Neural progenitor cell (in vitro differentiated cells): ENCODE data around the gene CAPN5.

- RAMPAGE, long total RNA: no peak
These were observed 29.9 kb downstream of the THAP12 start for GRCh38 chr11:76351055-76351438.

DNA sequence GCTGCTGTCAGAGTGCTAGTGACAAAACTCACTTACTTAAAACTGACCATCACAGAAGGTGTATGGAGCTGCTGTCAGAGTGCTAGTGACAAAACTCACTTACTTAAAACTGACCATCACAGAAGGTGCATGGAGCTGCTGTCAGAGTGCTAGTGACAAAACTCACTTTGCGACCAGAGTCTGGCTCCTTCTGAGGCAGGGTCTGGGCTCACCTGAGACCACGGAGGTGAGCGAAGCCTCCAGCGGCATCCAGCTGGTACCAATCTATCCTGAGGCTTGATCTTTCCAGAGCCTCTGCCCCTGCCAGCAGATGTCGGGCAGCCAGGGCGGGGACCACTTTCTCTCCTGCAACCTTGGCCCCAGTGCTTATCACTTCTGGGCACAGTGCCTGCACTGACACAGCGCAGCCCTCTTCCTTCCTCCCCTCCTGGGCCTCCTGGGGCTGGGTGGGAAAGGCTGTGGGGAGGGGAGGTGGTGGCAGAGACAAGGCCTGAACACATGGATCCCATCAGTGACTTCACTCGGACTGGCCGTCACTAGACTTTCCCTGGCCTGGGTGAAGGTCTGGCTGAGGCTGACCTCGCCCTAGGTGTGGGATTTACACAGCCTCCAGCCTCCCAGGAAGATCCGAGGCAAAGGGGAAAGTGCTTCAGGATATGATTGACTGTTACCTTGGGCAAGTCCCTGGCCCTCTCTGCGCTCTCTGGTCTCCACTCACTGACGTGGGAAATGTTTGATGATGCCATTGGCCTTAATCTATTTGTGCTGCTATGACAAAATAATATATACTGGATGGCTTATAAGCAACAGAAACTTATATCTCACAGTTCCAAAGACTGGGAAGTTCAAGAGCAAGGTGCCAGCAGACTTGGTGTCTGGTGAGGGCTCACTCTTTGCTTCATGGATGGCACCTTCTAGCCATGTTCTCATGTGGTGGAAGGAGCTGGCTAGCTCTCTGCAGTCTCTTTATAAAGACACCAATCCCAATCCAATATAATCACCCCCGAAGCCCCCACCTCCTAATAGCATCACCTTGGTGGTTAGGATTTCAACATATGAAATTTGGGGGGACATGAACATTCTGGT lies 68.0 kb downstream of the LRRC32 start:
- RAMPAGE, long total RNA: no peak

DNA sequence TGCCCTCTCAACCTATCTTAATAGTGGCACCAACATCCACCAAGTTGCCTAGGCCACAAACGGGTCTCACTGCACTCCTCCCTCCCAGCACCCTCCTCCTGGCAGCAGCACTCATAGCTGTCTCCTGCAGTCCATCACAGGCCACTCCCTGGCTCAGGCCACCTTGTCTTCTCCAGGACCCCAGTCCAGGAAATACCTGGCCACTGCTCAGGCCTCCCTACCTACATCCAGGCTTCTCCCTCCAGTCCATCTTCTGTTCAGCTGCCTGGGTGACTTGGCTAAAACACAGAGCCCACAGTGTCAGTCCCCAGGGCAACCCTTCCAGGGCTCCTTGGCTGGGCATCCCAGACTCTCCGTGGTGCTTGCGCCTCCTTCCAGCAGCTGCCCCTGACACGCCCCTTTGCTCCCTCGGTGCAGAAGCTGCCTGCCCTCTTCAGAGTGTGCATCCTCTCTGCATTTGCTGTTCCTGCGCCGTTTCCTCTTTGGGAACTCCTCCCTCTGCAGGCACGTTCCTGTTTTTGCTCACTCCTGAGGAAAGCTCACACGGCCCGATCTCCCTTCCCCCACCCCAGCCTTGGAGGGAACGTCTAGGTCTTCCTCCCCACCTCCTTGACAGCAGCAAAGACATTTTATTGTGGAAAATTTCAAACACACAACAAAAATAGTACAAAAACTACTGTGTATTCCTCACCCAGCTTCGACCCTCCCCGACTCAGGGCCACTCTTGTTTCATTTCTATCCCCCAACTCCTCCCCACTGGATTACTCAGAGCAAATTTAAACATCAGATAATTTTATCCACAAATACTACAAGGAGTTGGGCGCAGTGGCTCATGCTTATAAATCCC lies 40.4 kb downstream of the LRRC32 start:
- RAMPAGE, long total RNA: no peak

DNA sequence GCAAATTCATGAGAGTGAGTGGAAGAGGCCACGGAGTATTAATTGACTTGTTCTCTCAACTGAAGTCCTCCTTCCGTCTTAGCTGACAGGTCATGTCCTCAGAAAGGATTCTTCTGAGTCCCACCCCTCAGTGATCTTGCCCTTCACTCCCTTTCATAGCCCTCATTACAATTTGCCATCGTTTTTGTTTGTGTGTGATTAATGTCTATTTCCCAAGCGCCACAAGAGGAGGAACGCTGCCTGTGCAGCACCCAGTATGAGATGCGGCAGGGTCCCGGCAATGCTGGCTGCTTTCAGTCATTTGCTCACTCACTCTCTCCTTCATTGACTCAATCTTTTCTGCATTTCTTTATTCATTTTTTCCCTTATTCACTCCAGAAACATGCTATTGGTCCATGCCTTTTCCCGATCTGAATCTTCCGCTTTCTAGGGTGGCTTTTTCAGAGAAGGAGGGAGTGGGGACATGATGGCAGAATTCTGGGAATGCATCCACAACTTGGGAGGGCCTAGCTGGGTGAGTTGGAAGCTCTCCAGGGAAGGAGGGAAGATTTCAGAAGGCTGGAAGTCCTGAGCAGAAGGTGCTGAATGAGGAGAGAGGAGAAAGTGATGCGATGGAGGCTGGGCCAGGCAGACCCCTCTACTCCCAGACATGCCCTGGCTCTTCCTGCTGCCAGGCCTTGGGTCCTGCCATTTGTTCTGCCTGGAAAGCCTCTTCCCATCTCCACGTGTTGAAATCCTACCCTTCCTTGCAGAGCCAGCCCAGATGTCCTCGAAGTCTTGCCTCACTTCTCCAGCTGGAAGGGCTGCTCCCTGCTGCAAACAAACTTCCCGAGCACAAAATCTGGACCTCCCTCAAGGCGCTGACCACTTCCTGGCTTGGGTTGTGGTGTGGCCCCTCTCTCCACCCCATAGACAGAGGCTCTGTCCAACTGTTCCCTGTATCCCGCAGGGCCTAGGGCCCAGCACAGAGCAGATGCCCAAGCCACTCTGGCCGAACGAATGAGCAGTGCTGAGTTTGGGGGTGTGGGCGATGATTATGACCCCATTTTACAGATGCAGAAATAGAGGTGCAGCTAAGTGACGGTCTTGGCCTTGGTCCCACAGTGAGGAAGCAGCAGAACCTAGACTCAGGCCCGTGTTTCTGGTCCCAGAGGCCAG lies 16.9 kb downstream of the LRRC32 start:
- RAMPAGE, long total RNA: no peak

DNA sequence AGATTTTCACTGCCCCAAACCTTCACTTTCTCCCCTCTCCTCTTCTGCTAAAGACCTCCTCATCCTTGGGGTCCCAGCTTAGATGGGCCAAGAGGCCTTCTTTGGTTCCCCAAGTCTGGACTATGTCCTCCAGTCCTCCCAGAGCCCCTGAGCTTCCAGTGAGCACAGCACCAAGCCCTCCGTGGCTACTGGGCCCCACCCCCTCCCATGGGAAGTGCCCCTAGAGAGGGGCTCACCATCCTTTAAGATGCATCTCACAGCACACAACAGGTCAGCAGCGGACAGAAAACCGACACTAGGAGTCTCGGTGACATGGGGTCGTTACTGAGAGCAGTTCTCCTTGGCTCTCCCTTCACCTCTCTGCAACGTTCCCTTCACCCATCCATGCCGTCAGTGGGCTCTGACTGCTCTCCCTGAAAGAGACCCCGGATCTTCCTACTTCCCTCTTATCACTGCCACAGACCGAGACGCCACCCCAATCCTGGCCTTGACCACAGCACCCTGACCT lies 2.6 kb downstream of the LRRC32 start:
- RAMPAGE, long total RNA: no peak

DNA sequence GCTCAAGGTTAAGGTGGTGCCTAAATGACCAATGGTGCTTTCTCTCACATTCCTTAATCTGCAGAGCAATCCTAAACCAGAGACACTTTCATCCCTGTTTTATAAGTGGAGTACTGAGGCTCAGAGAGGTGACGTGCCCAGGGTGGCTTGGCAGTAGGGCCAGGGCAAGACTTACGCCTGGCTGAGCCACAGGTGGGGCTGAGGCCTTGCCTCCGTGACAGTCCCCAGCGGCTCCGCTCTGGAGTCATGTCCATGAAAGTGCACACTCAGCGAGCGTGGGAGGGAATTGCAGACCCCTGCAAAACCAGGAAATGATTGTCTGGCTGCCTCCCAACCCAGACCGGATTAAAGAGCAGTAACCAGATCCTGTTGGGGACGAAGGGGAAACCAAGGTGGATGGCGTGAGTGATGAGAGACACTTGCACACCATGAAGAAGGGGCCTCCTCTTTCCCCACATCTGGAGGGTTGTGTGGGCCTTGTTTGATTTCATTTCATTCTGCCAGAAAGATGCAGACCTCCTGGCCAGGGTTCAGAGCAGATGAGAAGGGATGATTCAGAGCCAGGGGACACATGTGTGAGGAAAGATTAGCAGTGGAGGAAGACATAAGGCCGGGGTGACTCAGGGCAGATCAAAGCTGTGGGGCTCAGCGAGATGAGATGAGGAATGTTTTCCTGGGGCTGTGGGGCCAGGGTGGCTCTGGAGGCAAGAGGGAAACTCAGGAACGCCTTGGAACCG lies 29.7 kb upstream of the LRRC32 start:
- RAMPAGE, long total RNA: no peak

- RAMPAGE, long total RNA: no peak
These were observed 38.4 kb upstream of the TSKU start for GRCh38 chr11:76744699-76745217.

DNA sequence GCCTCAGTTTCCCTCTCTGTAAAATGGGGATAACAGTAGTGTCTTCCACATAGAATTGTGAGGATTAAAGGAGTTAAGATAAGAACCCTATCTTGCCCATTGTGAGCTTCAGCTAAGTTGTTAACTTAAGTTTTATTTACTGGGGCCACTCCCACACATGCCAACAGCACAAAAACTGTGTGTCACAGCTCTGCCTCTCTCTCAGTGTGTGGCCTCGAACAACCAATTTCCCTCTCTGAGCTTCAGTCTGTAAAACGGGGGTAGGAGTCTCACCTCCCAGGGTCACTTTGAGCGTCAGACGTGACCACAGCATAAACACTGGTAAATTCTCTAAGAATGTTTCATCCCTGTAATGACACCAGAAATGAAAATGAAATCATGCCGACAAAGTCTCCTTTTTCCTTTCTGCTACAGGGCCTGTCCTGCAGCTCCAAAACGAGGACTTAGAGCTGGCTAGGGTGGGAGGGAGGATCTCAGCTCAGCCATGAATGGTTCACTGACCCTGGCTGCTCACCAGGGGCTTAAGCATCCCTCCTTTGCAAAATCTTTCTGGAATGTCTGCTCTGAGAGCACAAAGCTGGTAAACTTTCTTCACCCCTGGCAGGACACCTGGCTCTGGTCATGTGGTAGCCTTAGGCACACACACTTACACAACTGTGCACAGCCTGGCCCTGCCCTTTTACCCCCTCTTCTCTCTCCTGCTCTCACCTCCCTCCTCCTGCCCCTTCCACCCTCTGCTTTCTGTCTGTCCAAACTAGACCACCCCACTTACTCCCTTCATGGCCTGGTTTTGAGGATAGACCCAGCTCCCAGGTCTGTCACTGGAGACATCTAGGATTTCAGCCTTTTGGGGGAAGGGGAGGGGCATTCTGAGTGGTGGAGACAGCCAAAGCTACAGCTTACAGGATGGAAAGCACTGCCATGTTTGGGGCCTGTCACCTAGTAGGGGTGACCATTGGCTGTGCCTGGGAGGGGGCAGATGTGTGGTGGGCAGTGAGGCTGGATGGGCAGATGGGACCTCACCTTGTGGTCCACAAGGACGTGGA lies 12.3 kb upstream of the TSKU start:
- RAMPAGE, long total RNA: no peak

GRCh38 chr11:76781734-76782527 lies 1.2 kb upstream of the TSKU start:
- RAMPAGE, long total RNA: no peak

DNA sequence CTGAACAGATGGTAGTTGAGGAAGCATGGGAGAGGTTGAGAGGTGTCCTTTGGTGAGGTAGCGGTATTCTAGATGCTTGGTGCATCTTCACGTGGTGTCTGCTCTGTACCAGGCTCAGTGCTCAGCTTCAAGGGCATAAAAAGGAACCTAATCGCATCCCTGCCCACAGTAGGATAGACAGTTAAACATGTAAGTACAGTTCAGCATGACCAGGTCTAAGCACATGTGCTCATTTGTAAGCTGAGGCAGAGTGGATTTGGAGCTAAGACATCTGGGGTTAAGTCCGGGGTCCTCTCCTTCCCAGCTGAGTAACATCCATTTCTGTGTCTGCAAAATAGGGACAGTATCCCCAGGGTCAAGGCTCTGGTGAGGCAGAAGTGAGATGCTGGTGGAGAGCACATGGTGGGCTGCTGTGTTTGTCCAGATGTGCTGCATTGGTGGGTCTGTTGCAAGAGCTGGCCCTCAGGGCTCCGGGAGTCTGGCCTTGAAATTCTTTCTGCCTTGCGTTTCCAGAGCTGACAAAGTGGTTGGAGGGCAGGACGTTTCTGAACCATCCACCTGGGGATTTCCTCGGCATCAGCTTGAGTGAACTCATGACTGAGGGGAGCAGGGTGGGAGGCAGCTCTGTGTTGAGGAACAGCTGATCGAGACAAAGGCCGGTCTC lies 4.5 kb downstream of the TSKU start:
- RAMPAGE, long total RNA: no peak

DNA sequence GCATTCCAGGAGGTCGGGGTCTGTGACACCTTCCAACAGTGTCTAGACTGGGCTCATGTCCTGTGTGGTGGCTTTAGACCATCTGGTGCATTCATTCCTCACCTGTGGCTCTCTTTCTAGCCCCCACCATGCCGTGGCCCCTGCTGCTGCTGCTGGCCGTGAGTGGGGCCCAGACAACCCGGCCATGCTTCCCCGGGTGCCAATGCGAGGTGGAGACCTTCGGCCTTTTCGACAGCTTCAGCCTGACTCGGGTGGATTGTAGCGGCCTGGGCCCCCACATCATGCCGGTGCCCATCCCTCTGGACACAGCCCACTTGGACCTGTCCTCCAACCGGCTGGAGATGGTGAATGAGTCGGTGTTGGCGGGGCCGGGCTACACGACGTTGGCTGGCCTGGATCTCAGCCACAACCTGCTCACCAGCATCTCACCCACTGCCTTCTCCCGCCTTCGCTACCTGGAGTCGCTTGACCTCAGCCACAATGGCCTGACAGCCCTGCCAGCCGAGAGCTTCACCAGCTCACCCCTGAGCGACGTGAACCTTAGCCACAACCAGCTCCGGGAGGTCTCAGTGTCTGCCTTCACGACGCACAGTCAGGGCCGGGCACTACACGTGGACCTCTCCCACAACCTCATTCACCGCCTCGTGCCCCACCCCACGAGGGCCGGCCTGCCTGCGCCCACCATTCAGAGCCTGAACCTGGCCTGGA lies 12.5 kb downstream of the TSKU start:
- RAMPAGE, long total RNA: no peak

DNA sequence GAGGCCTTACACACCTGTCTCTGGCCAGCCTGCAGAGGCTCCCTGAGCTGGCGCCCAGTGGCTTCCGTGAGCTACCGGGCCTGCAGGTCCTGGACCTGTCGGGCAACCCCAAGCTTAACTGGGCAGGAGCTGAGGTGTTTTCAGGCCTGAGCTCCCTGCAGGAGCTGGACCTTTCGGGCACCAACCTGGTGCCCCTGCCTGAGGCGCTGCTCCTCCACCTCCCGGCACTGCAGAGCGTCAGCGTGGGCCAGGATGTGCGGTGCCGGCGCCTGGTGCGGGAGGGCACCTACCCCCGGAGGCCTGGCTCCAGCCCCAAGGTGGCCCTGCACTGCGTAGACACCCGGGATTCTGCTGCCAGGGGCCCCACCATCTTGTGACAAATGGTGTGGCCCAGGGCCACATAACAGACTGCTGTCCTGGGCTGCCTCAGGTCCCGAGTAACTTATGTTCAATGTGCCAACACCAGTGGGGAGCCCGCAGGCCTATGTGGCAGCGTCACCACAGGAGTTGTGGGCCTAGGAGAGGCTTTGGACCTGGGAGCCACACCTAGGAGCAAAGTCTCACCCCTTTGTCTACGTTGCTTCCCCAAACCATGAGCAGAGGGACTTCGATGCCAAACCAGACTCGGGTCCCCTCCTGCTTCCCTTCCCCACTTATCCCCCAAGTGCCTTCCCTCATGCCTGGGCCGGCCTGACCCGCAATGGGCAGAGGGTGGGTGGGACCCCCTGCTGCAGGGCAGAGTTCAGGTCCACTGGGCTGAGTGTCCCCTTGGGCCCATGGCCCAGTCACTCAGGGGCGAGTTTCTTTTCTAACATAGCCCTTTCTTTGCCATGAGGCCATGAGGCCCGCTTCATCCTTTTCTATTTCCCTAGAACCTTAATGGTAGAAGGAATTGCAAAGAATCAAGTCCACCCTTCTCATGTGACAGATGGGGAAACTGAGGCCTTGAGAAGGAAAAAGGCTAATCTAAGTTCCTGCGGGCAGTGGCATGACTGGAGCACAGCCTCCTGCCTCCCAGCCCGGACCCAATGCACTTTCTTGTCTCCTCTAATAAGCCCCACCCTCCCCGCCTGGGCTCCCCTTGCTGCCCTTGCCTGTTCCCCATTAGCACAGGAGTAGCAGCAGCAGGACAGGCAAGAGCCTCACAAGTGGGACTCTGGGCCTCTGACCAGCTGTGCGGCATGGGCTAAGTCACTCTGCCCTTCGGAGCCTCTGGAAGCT lies 13.6 kb downstream of the TSKU start:
- RAMPAGE, long total RNA: no peak

- RAMPAGE, long total RNA: no peak
These were observed 36.9 kb downstream of the TSKU start for GRCh38 chr11:76820017-76820482.

GRCh38 chr11:77066159-77067173 lies at the start of gene CAPN5:
Gene CAPN5 (plus strand): TSS chr11:77066971.
- RAMPAGE, long total RNA: no peak

DNA sequence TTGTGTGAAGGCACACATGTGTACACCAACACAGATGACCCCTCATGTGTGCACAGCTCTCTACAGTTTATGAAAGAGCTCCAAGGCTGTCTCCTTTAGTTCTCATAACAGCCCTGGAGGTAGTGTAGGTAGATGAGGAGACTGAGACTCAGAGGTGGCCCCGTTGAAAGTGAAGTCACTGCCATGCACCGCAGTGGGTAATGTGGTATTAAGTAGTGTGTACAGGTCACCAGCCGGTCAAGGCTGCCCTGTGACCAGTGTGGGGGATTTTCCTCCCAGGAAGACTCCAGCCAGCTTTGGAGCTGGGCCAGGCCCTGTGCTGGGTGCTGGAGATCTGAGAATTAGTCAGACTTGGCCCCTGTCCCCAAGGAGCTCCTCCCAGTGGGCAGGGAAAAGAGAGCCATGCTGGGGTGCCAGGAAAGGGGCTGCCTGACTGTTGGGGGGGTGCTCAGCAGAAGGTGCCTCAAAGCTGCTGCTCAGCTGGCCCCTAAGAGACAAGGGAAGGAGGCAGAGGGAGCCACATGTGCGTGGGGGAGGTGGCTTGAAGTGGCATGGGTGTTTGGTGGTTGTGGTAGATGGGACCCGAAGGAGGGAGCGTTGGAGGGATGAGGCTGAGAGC lies 5.4 kb downstream of the OMP start:
- RAMPAGE, long total RNA: no peak

GRCh38 chr11:77144766-77145195 lies 16.7 kb downstream of the MYO7A start:
- RAMPAGE, long total RNA: no peak

GRCh38 chr11:77284853-77285329 lies 16.6 kb downstream of the GDPD4 start:
- RAMPAGE, long total RNA: no peak

- RAMPAGE, long total RNA: no peak
These were observed 3.4 kb downstream of the PAK1 start for GRCh38 chr11:77470299-77471056.

DNA sequence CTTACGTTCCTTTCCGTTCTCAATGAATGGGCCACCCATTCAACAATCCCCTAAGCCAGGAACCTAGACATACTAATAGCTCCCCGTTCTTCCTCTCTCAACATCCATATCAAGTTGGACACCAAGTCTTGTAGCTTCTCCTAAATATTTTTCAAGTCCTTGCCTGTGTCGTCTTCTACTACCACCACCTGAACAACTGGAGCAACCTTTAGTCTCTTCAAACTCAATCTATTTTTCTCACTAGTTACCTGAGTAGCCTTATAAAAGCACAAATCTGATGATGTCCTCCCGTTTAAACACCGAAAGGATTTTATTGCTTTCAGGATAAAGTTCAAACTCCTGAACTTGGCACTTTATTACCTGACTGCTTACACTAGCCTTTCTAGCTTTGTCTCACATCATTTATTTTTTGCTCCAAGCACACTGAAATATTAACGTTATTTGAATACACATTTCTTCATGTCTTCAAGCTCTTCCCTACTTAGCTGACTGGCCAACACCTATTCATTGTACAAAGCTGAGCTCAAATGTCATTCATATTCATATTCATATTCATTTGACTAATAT lies 1.3 kb upstream of the PAK1 start:
- RAMPAGE, long total RNA: no peak

GRCh38 chr11:78078454-78078852 lies 1.2 kb downstream of the NDUFC2 start:
- RAMPAGE, long total RNA: no peak